Diencephalon (tissue), 2 donors: Measurements from ENCODE around the gene MAP3K6.

GRCh38 chr1:27124949-27125576 lies 29.9 kb downstream of the SLC9A1 start:
- RAMPAGE, long total RNA = no peak

DNA sequence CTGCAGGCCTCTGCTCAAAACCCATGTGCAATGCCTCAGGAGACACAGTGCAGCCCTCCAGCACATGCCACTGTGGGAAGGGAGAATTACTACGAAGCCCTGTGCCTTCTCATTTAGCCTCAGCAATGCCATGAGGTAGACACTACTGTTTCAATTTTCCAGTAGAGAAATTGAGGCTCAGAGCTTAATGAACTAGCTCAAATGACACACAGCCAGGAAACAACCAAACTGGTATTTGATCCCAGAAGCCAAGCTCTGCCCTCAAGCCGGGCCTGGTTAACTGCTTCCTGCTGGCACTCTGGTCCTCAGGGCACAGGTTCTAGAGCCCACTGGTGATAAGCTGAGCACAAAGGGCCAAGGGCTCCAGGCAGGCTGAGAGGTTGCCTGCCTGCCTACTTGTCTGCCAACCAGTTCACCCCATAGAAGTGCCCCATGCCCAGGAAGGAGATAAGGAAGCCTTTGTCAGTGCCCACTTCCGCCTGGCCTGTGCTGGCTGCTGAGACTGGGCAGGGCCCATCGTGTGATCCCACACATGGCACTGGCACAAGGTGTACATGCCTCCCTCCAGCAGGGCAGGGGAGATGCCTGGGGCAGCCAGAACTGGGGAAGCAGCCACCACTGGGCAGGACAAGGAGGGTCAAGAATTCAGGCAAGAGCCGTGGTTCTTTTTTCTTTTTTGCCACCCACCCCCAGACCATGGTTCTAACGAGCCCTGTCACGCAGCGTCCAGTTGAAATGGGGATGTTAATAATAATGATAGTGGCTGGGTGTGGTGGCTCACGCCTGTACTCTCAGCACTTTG lies 24.2 kb downstream of the SLC9A1 start:
- RAMPAGE, long total RNA = no peak

- RAMPAGE, long total RNA = no peak
Observed at GRCh38 chr1:27135583-27136030, 19.3 kb downstream of the SLC9A1 start.

DNA sequence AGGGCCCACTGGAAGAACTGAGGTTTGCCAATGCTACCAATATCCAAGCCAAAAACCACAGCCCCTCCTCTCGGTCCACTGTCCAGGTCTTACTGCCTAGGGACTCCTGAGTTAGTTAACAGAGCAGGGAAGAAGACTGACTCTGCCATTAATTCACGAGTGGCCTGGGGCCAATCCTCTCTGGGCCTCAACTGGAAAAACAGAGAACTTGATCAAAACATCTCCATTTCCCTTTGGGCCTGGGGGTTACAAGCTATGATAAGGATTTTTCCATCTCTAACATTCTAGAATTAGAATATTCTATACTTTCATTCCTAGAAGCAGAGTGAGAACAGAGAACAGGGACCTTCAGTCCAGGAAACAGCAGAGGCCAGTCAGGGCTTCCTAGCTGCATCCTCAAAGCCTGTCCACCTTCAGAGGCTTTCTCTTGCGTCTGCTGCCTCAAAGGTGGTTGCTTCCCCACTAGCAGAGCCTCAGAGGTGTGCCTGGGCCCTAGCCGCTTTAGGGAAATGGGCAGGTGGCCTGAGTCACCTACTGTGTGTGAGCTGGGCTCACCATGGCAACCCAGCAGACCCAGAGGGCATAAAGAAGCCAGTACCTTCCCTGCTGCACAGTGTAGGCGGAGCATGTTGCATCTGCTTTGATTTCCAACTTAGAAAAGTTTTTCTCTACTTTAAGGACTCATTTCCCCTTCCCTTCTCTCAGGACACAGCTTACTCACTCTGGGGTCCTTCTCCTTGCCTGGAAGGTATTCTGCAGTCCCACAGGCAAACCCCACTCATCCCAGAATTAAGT lies 12.6 kb downstream of the SLC9A1 start:
- RAMPAGE, long total RNA = no peak

DNA sequence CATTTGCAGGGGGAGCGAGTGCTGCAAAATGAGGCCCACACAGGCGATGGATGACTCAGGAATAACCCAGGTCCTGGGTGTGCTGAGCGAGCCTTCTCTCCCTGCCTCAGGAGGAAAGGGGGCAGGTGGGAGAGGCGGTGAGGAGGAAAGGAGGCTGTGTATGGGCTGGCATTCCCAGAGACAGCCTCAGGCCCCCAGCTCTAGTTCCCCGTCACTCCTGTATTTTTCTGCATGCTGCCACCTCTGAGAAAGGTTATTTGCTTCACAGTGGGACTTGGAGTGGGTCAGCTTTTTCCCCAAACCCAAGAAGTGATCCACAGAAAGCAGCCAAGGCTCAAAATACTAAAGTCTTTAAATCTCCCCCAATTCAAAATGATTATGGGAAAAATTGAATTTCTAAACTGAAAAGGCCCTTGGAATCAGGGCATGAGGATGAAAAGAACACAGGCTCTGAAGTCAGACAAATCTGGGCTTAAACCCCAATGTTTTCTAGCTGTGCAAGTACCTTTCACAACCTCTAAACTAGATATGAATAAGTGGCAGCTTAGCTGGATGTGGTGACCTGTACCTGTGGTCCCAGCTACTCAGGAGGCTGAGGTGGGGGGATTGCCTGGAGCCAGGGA lies 8.7 kb downstream of the SLC9A1 start:
- RAMPAGE, long total RNA = no peak

GRCh38 chr1:27191761-27192512 lies 37.0 kb upstream of the SLC9A1 start:
- RAMPAGE, long total RNA = no peak

DNA sequence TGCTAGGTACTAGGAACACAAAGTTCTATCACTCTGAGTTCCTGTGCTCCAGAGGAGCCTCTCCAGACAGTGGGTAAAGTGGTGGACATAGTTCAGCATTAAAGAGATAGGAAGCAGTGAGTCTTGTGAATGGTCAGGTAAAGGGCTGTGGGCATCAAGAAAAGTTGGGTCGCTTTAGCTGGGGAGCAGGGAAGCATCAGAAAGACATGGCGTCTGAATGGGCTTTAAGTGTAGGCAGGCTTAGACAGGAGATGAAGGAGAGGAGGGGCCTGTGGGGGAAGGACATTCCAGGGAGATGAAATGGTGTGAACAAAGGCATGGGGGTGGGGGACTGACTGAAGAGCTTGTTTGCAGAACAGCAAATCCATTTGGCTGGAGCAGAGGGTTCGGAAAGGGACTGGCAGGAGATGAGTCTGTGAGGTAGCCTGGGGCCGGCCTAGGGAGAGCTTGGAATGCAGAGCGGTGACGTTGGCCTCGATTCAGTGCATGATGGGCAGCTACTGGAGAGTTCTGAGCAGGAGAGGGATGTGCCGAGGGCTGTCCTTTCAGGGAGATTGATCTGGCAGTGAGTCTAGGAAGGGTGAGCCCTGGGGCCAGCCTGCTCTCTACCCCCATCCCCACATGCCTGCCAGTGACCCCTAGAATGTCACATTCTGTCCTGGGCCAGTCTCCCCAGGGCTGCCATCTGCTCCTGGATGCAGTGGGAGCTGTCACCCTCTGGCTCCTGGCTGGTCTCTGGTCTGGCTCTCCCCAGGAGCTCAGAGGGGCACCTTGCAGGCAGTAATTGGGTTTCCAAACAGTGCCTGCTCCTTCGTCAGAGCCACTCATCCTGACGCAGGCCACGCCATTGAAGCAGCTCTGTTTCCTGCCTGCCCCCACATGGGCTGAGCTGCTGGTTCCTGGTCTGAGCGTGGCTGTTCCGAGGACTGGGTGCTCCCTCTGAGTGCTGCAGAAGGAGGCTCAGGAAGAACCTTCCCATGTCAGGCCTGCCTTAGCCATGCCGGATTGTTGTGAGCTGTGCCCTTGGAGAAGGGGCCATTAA lies 22.4 kb upstream of the TMEM222 start:
- RAMPAGE, long total RNA = no peak

- RAMPAGE, long total RNA = no peak
Observed at GRCh38 chr1:27342471-27342901, 664 bp downstream of the SYTL1 start.

GRCh38 chr1:27349053-27350240 lies 7.6 kb downstream of the SYTL1 start:
- RAMPAGE, long total RNA = no peak

GRCh38 chr1:27359125-27359559 lies 7.6 kb downstream of the MAP3K6 start:
- RAMPAGE, long total RNA = no peak

DNA sequence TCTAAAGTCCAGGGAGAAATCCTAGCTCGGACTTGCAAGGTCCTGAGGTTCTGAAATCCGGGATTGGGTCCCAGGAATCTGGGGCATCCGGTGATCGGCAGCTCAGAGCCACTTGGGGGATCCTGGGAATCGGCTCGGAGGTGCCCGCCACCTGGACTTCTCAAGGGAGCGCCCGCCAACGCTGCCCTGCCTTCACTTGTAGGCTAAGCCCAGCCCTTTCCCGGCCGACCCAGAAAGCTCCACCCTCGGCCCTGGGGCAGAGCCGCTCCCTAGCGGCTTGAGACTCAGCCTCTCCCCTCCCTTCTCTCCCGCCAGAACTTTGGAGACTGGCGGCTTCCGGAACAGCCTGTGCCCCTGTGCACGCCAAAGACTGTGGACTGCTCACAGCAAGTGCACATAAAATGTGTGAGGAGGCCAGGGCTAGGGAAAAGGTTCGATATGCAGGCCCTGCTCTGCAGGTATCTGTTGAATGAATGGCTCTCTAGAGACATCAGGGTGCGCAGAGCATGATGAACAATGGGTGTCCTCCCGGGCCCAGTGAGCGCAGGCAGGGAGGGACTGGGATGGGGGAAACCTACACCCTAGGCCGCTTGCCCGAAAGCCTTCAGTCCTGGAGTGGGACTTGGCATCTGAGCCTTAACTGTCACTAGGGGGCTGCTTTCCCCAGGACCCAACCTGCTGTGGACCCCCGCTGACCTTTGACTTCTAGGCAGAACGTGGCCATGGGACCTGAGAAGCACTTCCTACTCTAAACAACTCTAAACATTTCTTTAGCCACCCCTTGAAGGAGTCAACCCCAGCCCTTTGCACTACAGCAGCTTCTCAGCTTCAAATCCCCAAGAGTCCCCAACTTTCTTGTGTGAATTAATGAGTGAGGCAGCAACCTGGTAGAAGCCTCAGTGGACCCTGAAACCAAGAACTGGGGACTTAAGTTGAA lies at the start of gene MAP3K6:
Gene MAP3K6 (minus strand): TSS at position 200 of the 937 bp plus-strand sequence.
- RAMPAGE, long total RNA = no peak

GRCh38 chr1:27523024-27523471 lies 33.1 kb upstream of the WASF2 start:
- RAMPAGE, long total RNA = no peak

GRCh38 chr1:27532184-27532427 lies 42.1 kb upstream of the WASF2 start:
- RAMPAGE, long total RNA = no peak

- RAMPAGE, long total RNA = no peak
Observed at GRCh38 chr1:27577830-27578240, 26.1 kb downstream of the AHDC1 start.

- RAMPAGE, long total RNA = no peak
Observed at GRCh38 chr1:27587897-27588846, 15.8 kb downstream of the AHDC1 start.

GRCh38 chr1:27613016-27613386 lies 9.1 kb upstream of the AHDC1 start:
- RAMPAGE, long total RNA = no peak

GRCh38 chr1:27614352-27614641 lies 10.4 kb upstream of the AHDC1 start:
- RAMPAGE, long total RNA = no peak

DNA sequence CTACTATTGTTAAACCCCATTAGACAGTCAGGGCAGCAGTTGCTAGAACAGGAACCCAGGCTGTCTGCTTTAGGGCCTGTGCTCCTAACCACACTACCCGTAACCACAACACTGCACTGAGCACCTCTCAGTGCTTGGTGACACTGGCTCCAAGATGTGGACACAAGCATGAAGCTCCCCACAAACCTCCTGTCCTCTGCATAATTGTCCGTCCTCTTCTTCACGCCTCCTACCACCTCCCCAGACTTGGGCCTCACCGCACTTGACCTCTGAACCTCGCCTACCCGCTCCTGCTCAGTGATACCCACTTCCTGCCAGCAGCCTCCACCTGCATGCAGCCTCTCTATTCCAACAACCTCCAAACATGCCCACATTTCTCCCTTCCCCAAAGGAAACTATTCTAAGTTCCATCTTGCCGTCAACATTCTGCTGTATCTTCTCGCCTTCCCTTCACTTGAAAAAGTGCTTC lies 14.5 kb upstream of the AHDC1 start:
- RAMPAGE, long total RNA = no peak

DNA sequence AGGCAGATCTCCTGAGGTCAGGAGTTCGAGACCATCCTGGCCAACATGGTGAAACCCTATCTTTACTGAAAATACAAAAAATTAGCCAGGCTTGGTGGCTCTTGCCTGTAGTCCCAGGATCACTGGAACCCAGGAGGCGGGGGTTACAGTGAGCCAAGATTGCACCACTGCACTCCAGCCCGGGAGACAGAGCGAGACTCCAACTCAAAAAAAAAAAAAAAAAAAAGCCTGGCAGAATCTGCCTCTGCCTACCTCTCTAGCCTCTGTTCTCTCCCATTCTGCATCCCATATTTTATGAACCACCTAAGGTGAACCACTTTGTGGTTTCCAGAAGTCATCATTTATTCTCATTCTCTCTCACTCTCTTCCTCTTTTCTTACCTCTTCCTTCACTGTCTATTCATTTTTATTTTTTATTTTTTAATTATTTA lies 12.9 kb downstream of the FGR start:
- RAMPAGE, long total RNA = no peak

- RAMPAGE, long total RNA = no peak
Observed at GRCh38 chr1:27876127-27876649, 3.8 kb downstream of the THEMIS2 start.